CD14-positive monocyte (primary cell): ENCODE results near the gene RGS13.

DNA sequence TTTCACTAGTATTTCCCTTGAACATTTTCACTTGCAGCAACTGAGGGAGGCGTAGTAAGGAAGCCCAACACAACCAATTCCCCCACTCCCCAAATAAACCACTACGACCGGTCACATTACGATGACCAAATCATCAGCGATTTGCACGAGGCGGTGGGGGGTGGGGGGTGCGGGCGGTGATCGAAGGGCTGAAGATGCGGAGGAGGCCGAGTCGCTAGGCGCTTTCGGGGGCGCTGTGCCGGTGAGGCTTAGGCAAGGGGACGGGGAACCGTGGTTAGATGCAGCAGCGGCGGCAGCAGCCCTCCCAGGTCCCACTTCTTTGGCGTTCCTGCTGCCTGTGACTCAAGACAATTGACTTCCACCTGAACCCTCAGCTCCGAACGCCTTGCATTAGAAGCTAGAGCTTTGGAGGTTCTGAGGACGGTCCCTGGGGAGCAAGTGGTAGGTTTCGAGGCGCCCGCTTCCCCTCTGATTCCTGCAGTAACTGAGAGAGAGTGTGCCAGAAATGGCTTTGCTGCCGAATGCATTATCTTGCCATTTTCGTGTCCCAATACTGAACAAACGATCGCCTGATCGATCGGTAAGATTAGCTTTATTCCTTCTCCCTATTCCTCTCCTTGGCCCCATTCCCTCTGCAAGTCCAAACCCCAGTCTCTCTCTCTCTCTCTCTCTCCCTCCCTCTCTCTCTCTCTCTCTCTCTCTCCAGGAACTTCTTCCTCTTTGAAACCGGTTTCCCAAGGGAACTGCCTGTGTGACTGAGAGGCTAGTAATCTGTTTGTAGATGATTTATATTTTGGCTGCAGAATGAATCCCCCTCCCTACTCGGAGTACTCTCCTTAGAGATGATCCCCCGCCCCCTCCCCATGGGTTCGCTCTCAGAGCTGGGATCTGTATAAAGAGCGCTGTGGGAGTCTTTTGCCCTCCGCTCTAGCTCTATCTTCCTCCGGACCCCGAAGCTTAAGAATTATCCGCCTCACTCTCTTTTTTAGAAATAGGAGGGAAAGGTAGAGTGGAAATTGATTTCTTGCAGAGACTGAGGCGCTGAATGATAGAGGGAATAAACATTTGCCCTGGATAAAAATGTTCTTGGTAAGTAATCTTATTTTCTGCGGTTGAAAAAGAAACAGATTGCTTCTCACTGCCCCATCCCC is 763 bp upstream of the BRINP3 start:
- CAGE, long polyA plus RNA, result no peak

- CAGE, long polyA plus RNA, result no peak
Measured at GRCh38 chr1:191732411-191732816, 425.8 kb upstream of the RGS18 start.

- CAGE, long polyA plus RNA, result start-site peak on the plus strand at chr1:192159065-192159254, 21 and 23 reads in 2 replicates
Measured at GRCh38 chr1:192158966-192159473, 758 bp downstream of the RGS18 start.

DNA sequence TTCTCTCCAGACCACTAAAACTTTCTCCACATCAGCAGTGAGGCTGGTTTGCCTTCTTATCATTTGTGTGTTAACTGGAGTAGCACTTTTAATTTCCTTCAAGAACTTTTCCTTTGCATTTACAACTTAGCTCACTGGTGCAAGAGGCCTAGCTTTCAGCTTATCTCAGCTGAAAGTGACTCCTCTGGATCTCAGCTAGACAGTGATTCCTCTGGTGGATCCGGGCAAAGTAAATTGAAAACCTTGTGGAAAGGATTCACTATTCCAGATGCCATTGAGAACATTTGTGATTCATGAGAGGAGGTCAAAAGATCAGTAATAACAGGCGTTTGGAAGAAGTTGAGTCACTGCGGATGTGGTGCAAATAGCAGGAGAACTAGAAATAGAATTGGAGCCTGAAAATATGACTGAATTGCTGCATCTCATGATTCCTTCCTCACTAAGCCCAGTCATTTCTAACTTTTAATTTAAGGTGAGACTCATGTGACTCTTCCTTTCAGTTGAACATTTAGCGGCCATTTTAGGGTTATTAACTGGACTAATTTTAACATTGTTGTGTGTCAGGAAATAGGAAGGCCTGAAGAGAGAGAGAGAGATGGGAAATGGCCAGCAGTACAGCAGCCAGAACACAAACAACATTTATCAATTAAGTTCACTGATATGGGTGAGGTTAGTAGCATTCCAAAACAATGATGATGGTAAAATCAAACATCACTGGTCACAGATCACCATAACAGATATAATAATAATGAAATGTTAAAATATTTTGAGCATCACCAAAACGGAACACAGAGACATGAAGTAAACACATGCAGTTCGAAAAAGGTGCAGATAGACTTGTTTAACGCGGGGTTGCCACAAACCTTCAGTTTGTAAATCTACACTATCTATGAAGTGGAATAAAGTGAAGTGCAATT is 16.0 kb upstream of the RGS1 start:
- CAGE, long polyA plus RNA, result no peak

DNA sequence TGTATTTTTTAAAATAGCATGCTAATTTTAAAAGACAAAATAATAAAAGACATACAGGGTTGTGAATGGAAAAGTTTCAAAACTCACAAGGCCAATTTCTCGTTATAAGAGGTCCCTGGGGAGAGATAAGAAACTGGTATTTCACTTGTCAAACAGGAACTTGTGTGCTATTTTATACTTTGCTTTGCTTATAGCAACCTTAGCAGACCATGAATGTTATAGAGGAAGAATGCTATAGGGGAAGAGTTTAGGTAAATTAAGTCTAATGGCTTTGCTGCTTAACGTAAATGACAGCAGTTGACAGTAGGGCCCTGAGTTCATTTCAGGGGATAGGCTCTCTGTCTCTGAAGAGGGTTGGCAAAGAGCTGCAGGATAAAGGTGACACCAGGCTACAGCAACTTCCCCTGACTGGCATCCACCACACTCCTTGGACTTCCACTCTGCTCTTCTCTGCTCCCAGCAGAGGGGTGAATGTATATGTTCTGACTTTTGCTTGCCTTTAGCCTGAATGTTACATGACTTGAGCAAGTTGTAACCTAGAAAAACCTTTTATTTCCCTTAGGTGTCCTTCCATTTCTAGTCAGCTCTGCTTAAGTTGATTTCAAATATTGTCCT is 9.2 kb upstream of the RGS13 start:
- CAGE, long polyA plus RNA, result no peak

GRCh38 chr1:192635918-192636369 is at the start of gene RGS13:
Gene RGS13, plus strand, starts transcription at chr1:192636147.
- CAGE, long polyA plus RNA, result no peak

GRCh38 chr1:192810822-192811460 is 2.1 kb downstream of the RGS2 start:
- CAGE, long polyA plus RNA, result no peak

DNA sequence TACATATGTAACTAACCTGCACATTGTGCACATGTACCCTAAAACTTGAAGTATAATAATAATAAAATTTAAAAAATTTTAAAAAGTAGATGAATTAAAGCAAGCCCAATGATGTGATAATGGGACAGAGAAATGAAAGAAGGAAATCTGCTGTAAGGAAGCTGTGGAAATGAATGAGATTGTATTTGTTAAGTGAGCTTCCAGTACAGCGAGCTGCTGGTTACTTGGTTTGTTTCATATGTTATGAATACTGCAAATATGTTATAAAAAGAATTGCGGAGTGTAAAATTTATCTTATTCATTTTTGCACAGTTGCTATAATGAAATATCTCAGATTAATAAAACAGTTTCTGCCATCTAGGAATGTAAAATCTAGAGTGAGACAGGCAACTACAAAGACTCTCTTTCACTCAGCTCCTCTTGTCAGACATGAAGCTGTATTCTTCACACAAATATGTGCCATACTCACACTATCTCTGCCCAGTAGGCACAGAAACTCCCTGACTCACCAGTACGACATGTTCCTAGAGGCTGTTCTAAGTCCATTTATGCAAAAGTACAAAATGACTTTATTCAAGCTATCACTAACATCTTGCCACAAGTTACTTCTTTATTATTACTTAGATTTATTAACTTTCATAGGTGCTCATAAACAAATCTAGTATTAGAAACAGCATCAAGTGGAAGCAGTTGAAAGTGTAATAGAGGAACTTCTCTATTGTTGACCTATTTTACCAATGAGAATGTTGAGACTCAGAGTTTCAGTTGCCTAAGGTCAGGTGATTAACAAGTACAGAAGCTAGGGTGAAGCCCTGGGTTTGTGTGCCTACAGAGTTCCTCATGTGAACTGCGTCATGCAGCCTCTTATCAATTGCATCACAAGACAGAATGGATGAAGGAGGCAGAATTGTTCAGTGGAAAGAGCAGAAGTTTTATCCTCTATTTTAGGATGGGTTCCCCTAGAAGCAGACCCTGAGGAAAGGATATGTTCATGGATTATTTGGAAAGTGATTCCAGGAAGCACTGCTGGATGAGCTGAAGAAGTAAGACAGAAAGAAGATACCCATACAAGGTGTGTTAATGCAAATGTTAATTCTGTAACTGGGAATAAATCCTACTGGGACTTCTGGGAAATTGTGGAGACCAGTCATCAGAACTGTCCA is 98.8 kb downstream of the RGS2 start:
- CAGE, long polyA plus RNA, result no peak

DNA sequence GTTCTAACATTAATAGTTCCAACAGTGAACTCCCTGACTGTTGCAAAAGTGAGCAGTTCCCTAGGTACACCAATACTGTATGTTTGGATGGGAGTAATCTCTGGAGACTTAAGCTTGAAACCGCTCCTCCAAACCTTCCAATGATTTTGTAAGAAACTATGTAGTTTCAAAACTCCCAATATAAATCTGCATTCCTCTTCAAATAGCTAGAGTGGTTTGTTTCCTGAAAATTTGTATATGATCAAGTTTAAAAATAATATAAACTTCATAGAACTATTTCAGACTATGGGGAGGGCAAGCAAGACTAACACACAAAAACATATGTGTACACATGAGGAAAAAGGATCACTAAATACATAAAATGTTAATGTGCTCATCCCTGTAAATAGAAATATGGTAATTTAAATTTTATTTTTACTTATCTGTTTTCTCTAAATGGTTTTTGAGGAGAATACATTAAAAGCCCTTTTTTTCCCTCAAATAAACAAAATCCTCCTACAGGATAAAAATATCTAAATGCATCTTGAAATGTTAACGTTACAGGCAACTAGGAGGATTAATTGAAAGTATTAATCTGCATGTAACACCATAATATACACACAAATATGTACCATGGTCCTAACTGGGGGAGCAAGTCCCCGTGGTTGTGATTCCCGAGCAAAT is 45.9 kb downstream of the UCHL5 start:
- CAGE, long polyA plus RNA, result no peak

- CAGE, long polyA plus RNA, result no peak
Measured at GRCh38 chr1:193105890-193106363, 713 bp upstream of the GLRX2 start.

DNA sequence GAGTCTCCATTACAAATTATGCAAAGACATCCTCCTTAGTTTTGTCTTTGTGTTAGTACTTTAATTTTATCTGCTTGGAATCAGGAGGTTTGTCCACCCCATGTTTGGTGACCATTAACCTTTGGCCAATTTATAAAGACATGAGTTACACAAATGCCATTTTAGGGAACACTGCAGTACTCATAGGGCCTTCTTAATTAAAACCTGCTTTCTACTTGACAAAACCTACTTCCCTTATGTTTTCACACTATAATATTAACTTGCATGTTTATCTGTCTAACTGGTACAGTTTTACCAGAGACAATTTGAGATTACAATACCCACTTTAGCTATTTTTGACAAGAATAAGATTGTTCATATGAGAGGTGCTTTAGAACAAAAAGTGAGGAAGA is 7.8 kb upstream of the CDC73 start:
- CAGE, long polyA plus RNA, result no peak

- CAGE, long polyA plus RNA, result no peak
Measured at GRCh38 chr1:195721390-195722143, 886.7 kb downstream of the KCNT2 start.

DNA sequence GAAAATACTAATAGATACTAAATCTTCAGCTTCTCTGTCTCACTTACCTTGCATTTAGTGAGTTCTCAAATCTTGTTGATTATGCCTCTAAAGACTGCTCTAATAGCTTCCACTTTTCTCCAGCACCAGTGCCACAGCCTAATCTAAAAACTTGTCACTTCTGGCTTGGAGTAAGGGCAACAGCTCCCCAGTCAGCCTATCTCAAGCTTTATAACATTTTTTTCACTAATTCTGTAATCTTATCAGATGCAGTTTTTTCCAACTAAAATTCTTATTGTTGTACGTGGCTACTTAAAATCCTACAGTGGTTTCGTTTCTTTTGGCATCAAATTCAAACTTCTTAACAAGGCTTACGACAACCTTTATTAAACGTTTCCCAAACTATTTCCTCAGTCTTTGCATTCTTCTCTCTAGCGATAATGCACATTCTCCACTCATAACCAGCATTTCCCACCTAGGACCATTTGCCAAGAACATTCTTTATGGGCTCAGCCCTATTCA is 204.1 kb downstream of the KCNT2 start:
- CAGE, long polyA plus RNA, result no peak

- CAGE, long polyA plus RNA, result no peak
Measured at GRCh38 chr1:196459370-196460009, 148.8 kb downstream of the KCNT2 start.

DNA sequence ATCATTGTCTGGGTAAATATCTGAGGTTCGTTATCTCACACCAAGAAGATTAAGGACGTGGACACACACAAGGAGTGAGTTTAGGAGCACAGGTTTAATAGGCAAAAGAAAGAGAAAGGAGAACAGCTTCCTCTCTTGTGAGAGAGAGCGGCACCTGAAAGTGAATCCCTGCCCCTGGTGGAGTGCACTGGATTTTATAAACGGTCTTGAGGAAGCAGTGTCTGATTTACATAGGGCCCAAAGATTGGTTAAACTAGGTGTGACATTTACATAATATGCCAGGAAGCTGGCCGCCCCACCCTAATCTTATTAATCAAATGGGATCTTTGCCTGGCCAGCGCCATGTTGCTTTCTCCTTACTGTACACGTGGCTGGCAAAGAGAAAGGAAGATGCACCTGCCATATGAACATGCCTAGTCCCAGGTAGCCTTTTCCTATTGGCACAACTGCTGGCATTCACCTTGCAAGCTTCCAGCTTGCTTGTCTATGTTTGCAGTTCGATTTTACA is 38.7 kb downstream of the CFH start:
- CAGE, long polyA plus RNA, result no peak

DNA sequence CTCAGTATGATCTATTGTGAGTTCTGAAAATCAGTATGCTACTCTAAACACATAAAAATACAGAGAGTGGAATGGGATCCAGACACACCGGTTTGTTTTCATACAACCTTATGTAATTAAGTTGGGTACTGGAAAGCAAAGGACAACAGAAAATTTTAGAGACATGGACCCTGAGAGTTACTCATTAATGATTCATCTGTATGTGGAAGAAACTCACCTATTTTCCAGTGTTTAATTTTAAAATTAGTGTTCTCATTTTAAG is 906 bp upstream of the CFHR3 start:
- CAGE, long polyA plus RNA, result no peak

DNA sequence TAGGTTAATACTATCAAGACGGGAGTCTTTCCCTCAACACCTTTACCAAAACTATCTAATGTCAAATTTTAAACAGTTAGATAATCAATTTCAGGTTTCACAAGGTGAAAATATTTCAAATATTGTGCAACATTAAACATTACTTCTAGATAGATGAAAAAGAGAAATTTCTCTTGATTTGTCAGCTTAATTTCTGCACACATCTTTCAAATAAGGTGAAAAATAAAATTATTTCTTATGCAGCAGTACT is 3.8 kb downstream of the CFHR1 start:
- CAGE, long polyA plus RNA, result no peak

DNA sequence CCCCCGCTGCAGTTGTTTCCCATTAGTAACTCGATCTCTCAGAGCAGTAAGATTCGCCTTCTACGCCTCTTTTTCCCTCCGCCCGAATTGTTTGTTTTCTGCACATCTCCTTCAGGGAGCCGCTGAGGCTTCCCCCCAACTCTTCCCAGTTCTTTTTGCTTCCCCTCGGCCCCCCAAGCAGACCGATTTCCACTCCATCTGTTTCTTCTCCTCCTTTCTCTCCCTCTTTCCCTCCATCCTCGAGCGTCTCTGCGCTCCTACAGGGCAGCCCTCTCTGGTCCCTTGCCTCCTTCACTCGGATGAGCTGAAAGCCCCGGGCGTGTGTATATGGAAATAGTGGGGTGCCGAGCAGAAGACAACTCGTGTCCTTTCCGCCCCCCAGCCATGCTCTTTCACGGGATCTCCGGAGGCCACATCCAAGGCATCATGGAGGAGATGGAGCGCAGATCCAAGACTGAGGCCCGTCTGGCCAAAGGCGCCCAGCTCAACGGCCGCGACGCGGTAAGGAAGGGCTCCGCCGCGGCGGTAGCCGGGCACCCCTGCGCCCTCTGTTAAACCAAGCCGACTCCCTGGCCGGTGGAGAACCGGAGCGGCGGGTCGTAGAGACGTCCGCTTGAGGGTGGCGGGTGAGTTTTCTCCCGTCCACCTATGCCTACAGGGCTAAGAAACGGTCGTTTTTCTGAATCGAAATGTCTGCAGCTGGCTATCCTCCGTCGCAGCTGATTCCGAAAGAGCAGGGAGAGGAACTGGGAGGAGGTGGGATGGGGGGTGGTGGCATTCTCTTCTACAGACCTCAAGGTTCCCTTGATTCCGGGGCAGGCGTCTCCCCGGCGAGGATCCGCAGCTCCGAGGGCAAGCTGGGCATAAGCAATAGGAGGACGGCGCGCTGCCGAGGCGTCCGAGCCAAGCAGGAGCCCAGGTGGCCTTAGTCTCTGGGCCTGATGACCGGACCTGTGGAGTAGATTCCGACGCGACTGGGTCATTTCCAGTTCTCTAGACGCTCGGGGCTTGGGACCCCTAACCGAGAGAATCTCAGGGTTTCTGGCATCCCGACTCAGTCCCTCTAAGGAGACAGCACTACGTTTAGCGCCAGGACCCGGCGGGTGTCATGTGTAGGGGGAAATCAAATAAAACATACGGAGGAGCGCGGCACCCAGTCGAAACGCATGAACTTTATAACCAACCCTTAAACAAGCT is 723 bp downstream of the LHX9 start:
- CAGE, long polyA plus RNA, result no peak

DNA sequence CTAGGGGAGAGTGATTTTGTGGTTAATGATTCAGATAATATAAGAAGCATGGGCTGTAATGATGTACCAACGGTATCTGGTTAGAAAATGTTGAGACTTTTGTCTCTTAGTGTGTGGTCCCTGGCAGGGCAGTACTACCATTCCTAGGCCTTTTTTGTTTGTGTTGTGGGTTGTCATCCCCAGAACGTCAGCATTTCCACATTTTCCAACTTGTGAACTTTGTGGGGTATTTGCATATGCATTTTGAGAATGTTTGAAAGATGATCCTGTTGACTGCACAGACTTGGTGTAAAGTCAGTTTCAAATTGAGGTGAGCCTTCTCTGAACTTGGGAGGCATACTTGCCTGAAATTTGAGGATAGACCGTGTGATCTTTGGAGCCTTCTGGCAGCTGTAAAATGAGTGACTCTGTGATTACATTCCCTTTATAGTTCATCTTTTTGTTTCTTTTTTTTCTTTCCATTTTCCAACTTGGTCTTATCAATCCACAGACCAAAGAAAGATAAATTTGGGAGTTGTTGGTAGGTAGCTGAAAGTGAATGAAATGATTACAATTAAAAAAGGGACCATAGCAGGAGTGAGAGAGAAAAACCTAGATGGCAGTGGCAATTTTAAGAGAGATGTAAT is 11.6 kb downstream of the NEK7 start:
- CAGE, long polyA plus RNA, result no peak

GRCh38 chr1:198192409-198193236 is 35.8 kb downstream of the NEK7 start:
- CAGE, long polyA plus RNA, result no peak